Measurements from ENCODE around the gene DOCK8.

- PRO-cap: no peak
Measured at GRCh38 chr9:126754-127272, 8.6 kb upstream of the FOXD4 start.

DNA sequence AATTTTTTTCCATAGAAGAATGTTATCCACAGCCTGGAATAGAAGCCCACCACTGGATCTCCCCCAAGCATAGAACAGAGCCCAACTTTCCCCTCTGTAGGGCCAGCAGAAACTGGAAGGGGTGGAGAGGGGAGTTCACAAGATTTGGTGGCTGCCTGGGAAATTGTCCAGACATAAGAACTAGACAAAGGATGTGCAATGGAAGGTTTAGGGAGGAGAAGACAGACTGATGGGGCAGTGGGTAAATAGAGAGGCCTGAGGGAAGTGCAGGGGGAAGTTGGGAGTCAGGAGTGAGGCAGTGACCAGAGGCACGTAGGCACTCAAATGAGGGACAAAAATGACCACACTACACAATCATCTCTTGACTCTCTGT lies 6.0 kb upstream of the DOCK8 start:
- PRO-cap: no peak

- PRO-cap: no peak
Measured at GRCh38 chr9:209233-209891, 5.3 kb upstream of the DOCK8 start.

DNA sequence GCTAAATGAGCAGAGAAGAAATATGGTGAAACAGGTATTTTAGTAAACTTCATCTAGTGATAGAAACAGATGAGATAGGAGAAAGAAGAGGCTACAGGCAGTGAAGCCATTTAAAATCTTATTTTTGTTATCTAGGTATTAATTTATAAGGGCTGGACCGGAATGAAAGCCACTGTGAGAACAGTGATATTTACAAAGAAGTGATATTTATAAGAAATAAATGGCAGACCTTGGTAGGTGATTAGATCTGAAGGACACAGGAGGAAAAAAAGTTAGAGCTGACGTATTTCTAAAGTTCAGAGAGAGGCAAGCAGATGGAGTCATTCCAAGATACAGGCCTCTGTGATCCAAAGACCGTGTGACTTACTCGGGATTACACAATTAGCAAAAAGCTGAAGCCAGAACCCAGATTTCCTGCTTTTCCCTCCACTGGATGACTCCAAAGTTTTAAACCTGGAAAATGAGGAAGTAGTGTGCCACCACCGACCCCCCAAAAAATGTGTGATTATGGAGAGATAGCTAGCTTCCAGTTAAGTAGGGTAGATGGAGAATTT lies 3.2 kb upstream of the DOCK8 start:
- PRO-cap: no peak

DNA sequence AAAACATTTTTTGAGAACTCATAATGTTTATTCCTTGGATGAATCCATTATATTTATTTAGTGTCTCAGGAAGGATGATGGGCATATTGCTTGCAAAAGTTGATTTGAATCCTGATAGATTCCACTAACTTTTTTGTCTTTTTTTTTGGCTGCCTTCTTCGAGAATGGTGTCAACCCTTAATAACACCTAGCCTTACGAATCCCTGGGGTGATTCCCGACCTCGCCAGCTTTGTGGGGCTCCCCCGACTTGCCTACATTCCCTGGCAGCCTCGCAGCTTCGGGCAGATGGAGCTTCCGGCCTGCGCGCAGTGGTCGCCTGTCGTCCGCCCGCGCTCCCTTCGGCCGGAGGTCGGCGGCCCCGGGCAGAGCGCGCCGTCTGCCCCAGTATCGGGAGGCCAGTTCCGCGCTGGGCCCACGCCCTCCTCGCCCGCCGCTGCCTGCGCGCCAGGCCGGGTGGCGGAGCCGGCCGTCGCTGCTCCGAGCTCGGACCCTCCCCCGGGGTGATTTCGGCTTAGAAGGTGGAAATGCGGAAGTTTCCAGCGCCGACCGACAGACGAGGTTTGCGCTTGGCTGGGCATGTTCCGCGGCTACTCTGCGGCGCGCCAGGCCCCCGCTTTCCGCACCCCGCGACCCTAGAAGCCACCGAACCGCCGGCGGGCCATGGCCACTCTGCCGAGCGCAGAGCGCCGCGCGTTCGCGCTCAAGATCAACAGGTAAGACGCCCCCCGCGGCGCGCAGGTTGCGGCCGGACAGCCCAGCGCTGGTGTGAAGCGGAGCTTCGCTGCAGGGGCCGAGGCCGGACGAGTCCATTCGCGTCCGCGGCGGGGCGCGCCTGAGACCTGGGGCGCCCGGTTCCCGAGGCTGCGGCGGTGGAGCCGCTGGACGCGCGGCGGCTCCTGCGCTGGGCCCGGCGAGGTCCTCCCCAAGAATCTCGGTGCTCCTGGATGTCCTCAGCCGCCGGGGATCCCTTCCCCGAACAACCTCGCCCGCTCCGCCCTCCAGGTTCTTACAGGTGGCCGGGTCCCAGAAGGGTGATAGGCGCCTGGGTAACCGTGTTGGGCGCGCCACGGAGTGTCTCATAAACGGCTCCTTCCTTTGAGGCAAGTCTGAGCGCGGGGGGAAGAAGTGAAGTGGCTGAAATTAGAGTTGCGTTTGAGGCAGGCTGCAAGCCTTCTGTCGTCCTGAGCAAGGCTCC lies at the start of gene DOCK8:
Gene DOCK8, plus strand, starts transcription at position 550 of the 1,196 bp plus-strand sequence.
- PRO-cap: bidirectional peak, plus-strand start at position 285 of the sequence, minus-strand start at position 379 of the sequence; bidirectional peak, plus-strand start at position 553 of the sequence, minus-strand start at position 563 of the sequence; bidirectional peak, plus-strand start at position 859 of the sequence, minus-strand start at position 768 of the sequence; bidirectional peak, plus-strand start at position 1,110 of the sequence, minus-strand start at position 1,079 of the sequence

DNA sequence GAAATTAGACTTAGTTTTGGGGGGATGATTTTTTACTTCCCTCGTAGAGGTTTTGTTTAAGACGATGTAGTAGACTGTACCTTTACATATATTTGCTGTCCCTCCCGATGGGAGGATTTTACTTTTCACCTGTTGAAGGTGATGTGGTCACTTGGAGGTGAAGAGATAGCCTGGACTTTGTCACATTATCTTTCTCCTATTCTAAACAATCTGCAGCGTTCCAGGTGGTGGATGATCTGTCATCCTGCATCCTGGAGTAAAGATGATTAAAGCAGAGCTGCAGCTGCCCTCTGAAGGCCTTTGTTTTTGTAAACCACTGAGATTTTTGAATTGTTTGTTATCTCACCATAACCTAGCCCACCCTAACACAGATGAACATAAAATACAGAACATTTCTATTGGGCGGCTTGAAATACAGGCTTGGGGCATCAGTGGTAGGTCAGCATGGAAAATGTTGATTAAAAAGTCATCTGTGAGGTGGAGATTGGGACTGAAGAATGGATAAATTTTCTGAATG lies 12.7 kb downstream of the DOCK8 start:
- PRO-cap: no peak

DNA sequence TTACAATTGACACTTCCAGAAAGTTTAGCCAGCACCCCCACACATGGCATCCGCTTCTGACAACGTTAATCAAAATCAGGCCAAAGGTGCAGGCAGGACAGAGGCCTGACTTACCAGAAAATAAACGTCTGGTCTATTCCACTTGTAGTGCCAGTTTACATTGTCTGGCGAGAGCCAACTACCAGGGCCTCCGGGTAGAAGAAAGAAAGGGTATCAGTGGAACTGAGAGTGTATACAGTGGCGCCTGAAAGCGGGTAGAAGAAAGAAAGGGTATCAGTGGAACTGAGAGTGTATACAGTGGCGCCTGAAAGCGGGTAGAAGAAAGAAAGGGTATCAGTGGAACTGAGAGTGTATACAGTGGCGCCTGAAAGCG lies 35.3 kb upstream of the KANK1 start:
- PRO-cap: no peak

DNA sequence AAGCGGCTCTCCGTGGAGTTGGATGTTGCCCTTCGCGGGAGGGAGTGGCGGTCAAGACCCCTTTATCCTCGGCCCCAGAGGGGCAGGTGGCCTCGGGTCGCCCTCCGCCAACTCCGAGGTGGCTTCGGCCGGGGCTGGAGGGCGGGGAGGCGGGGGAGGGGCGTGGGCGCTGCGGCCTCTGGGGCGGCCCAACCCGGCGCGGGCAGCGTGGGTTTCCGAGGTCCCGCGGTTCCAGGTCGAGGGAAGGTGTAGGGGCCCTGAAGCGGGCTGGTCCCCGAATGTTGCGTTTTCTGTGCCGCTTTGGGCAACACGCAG lies 664 bp downstream of the KANK1 start:
- PRO-cap: no peak

DNA sequence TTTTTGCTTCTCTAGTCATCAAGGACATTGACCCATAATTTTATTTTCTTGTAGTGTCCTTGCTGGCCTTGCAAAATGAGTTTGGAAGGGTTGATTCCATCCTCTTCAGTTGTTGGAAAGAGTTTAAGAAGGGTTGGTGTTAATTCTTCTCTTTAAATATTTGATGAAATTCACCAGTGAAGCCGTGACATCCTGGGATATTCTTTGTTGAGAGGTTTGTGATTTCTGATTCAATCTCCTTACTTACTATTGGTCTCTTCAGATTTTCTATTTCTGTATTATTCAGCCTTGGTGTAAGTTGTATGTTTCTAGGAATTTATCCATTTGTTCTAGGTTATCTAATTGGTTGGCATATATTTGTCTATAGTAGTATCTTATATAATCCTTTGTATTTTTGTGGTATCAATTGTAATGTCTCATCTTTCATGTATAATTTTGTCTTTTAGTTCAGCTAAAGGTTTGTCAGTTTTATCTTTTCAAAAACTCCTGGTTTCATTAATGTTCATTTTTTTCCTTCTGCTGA lies 36.0 kb downstream of the KANK1 start:
- PRO-cap: no peak

DNA sequence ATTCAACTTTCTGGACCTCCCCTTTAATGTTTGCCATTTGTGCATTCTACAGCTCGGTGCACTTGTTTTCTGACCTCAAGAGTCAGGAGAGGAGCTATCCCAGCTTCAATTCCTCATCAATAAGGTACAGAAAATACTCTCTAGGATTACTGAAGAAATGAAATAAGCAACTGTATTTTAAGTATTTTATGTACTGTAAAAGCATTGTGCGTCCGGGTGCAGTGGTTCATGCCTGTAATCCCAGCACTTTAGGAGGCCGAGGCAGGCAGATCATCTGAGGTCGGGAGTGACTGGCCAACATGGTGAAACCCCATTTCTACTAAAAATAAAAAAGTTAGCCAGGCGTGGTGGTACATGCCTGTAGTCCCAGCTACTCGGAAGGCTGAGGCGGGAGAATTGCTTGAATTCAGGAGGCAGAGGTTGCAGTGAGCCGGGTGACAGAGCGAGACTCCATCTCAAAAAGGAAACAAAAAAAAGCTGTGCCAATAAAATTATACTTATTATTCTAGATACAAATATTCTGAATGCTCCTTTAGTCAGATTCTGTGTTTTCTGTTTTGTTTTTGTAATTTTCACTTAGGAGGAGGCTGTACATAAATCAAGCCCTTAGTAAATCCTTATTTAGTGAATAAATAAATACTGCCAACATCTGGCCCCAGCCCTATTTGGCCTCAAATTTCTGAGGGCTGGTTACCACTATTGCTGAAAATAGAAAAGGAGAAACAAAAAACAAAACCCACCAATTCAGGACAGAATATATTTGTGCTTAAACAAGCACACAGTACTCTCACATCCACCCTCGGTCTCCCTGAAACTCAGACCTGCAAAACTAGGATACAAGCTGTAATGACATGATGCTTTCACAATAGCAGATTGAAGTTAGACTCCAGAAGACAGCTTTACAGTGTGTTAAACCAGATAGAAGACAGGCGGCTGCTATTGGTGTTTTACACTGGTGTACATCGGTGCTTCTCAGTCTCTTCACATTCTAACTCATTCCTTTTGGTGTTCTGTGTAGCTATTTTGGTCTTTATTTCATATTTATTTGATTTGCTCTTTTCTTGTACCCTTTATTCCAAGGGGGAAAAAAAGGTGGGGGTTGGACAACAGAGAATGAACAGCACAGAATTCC lies 121.8 kb downstream of the KANK1 start:
- PRO-cap: no peak

DNA sequence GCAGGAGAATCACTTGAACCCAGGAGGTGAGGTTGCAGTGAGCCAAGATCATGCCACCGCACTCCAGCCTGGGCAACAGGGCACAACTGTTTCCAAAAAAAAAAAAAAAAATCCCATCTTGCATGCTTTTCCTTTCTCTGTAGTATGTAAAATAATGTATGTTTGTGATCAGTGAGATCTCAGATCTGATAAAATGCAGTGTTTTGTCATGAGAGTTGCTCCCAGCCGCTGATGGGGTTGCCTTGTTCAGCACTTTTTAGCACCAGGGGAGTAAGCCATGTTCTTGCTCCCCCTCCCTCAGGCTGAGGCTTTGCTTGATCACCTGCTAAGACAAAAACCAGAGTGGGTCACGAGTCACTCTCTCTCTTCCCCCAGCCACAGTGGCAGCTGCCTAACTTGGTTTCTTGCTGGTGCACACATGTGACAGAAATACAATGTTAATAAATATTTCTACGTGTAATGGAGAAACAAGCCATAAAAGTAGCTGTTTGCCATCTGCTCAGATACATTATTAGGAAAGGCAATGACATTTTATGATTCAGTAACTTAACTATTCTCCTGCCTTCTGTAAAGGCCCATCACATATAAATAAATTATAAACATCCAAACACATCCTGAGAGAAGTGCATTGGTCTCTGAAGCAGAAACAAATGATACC lies 124.6 kb downstream of the KANK1 start:
- PRO-cap: no peak

DNA sequence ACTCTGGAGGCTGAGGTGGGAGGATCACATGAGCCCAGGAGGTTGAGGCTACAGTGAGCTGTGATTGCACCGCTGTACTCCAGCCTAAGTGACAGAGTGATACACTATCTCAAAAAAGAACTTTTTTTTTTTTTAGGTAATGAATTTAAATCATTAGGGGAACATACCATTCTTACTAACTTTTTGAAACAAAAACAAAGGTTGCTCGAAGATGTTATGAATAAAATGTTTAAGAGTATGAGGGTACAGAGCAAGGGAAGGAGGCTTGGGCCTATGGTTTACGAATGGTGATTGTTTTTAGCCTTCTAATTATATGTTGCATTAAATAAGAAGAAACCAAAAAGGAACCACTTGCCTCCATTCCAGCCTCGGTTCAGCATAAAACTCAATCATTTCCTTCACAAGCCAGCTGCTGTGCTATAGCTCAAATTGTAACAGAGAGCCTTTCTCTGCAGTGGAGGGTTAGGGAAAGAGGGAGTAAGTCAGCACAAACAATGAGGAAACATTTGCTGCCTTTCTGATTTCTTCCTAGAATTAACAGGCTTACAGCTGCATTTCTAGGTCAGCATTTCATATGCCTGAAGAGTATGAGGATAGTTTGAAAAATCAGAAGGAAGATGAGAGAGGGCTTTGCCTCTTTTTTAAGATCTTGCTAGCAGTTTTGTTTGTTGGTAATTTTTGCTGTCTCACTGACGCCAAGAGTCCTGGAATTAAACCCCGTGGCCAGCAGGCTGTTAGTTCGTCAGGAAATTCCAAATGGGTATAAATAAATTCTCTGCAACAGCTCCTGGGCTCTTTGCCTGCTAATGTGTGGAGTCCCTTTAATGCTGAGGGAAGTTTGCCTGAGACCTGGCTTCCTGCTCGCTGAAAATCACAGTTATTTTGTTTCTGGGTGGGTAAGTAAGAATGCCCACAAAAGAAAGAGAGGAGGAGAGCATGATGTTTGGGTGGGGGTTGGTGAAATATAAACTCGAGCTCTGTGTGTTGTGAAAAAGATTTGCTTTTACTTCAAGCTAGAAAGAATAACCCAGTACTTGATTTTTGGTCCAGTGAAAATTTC lies 148.3 kb upstream of the DMRT1 start:
- PRO-cap: no peak

DNA sequence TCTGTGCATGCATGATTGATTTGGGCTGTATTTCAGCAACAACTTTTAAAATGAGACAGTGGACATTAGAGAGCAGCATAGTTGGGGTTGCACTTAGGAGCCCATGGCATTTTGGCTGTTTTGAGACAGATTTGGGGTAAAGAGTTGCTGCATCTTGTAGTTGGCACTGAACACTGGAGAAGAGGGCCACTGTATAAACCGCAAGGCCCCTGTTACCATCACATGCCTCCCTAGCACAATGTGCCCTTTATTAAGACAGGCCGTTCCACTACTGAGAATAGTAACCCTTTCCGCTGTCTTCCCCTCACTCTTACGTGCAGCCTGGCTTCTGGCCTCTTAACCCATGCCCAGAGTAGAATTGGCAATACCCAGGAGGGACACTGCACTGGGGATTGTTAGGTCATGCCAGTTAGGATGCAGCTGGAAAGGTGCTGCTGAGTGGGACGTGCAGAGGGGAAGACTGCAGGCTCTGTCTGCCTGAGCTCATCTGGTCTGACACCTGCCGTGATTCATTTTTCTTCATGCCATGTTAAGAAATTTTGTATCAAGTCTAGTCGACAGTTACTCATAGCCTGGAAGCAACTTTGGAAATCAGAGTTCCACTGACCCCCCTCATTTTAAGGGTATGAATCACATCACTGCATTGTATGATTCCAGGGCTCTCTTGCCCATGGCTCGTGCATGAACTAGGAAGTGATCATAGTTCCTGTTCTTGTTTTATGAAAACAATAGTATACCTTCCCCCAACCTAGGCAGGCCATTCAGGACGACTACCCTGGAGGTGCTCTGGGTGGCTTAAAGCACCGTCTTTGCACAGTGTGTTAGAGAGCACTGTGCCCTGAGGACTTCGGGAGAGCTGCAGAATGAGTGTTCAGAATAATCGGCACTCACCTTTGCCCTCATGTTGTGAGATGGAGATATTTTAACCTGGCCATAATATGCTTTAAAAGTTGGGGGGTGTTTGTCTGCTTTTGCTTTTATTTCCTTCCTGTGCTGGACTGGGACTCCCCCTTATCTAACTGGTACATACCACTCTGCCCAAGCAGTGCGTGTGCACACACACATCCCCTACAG lies 146.7 kb upstream of the DMRT1 start:
- PRO-cap: no peak

DNA sequence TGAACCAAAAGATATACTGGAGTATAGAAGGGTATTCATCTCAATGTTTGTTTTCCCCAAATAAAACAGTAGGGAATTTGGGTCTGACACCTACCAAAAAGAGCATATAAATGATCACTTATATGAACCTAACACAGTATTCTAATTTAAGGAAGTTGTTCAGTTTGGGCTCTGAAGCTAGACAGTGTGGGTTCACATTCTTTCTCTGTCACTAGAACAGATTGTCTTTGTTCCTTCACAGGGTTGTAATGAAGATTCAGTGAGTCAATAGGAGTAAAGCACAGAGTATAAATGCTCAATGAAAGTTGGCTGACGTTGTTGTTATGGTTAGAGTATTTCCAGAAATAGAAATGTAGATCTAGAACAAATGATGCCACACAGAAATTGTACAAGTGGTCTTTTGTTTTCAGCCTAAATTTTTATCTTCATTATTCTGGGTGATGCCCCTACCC lies 125.5 kb upstream of the DMRT1 start:
- PRO-cap: no peak

GRCh38 chr9:752088-752376 lies 89.5 kb upstream of the DMRT1 start:
- PRO-cap: no peak

GRCh38 chr9:2016541-2016662 lies 1.3 kb downstream of the SMARCA2 start:
- PRO-cap: bidirectional peak, plus-strand start at chr9:2016739, minus-strand start at chr9:2016633

- PRO-cap: no peak
Measured at GRCh38 chr9:2066504-2067391, 51.6 kb downstream of the SMARCA2 start.

- PRO-cap: no peak
Measured at GRCh38 chr9:2227430-2227890, 212.3 kb downstream of the SMARCA2 start.

GRCh38 chr9:2241052-2241508 lies 225.9 kb downstream of the SMARCA2 start:
- PRO-cap: no peak

- PRO-cap: unidirectional peak, plus-strand start at chr9:2242099
Measured at GRCh38 chr9:2241851-2242668, 226.9 kb downstream of the SMARCA2 start.